Thyroid gland (tissue), 7 donors: ENCODE results near the gene CKS1B.

DNA sequence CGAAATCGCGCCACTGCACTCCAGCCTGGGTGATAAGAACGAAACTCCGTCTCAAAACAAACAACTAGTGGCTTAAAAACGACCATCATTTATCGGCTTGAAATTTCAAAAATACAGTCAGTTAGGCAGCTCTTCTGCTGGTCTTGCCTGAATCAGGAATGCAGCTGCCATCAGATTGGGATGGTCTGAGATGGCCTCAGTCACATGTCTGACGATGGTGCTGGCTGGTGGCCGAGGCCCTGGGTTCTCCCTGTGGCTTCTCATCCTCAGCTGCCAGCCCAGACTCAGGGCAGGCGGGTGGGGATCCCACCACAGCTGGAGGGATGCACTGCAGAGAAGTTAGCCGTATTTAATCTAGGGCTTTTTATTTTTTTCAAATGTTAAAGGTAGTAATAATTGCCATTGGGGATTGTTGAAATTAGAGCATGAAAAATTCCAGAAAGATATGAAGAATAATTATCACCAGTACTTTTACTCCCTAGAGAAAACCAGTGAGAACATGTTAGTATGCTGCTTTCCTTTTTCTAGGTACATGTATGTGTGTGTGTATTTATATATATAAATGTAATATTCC is 31.4 kb downstream of the IL6R start:
- PRO-cap, 2 experiments, result no peak in any of the 2 experiments
- RAMPAGE, long total RNA, 5 experiments, result no peak in any of the 5 experiments

DNA sequence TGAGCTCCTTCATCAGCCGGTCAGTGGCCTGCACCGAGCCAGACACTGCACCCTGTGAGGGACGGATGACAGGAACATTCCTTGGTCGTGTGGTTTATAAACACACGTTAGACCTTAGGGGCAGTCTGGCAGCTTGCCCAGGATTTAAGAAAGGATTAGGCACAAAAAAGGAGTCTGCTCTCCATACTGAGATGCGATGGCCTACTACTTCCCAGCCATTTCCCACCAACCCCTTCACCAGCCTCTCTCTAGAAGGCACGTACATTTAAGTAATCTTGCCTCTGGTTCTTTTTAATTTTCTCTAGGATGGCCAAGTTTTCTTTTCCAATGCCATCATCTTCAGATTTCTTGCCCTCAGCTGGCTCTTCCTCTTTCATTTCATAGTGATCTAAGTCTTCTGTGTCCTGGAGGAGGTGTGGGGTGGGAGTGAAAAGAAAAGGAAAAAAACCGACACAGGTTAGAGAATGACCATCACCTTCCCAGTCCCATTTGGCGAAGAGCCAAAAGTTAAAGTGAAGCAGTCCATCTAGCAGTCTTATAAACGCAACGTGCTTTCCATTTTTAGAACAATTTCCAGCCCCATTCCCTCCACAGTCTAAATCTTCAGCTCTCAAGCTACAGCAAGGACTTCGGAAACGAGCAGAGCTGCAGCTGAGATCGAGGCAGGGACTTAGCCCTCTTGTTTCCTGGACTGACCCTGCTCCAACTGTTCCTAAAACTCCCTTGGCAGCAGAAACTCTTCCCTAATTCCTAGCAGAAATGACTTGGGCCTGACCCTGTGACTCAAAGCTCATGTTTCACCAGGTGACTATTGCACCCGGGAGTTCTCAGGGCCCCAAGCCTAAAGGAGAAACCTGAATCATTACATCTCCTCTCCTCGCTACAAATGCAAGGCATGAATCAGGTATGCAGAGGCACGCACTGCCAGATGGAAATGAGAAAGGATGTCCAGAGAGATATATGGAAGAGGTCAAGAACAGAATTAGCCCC is 5.4 kb downstream of the UBE2Q1 start:
- PRO-cap, 2 experiments, result no peak in any of the 2 experiments
- RAMPAGE, long total RNA, 5 experiments, result no peak in any of the 5 experiments

GRCh38 chr1:154556371-154556914 is 2.0 kb downstream of the UBE2Q1 start:
- PRO-cap, 2 experiments, result peak in 1 of 2 experiments; most common plus-strand start chr1:154556661 (in 1)
- RAMPAGE, long total RNA, 5 experiments, result no peak in any of the 5 experiments

GRCh38 chr1:154583376-154584095 is 16.0 kb downstream of the CHRNB2 start:
- PRO-cap, 2 experiments, result no peak in any of the 2 experiments
- RAMPAGE, long total RNA, 5 experiments, result no peak in any of the 5 experiments

DNA sequence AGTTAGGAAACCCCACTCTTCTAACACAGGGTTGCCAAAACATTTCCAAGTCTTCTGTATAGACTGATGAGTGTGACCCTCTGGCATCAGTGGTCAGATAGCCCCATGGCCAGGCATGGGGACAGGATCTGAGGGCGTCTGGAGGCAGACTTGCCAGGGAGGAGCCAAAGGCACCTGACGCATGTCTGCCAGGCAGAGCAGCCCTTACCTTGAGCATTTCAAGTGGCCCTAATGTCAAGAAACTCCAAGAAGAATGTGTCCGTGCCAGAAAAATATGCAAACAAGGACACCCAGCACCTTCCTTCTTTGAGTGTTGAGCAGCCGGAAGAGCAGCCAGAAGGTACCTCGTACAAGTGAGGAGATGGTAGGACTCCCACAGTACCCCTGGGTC is 34.2 kb downstream of the KCNN3 start:
- PRO-cap, 2 experiments, result no peak in any of the 2 experiments
- RAMPAGE, long total RNA, 5 experiments, result no peak in any of the 5 experiments

GRCh38 chr1:154943841-154945141 is 7.8 kb upstream of the PMVK start:
- PRO-cap, 2 experiments, result no peak in any of the 2 experiments
- RAMPAGE, long total RNA, 5 experiments, result no peak in any of the 5 experiments

- PRO-cap, 2 experiments, result no peak in any of the 2 experiments
- RAMPAGE, long total RNA, 5 experiments, result no peak in any of the 5 experiments
Observed at GRCh38 chr1:154960579-154961179, 903 bp downstream of the PYGO2 start.

GRCh38 chr1:154961180-154961614 is 385 bp downstream of the PYGO2 start:
- PRO-cap, 2 experiments, result peak in 1 of 2 experiments; most common plus-strand start chr1:154961566 (in 1); most common minus-strand start chr1:154961485 (in 1)
- RAMPAGE, long total RNA, 5 experiments, result start-site peak on the plus strand in 3 of 5 experiments, at chr1:154961529-154961568 at its widest, 7 to 38 reads per replicate; start-site peak on the minus strand in 1 of 5 experiments, at chr1:154961378-154961760 at its widest, 102 reads per replicate

GRCh38 chr1:154974597-154975382 is at the start of gene CKS1B:
Gene CKS1B (plus strand): TSS chr1:154974681.
- PRO-cap, 2 experiments, result peak in 2 of 2 experiments; most common plus-strand start chr1:154974681 (in 2); most common minus-strand start chr1:154974927 (in 2)
- RAMPAGE, long total RNA, 5 experiments, result start-site peak on the plus strand in 5 of 5 experiments, at chr1:154974675-154974717 at its widest, 13 to 1,096 reads per replicate

- PRO-cap, 2 experiments, result no peak in any of the 2 experiments
- RAMPAGE, long total RNA, 5 experiments, result no peak in any of the 5 experiments
Observed at GRCh38 chr1:154999585-155000434, 2.8 kb upstream of the ZBTB7B start.

DNA sequence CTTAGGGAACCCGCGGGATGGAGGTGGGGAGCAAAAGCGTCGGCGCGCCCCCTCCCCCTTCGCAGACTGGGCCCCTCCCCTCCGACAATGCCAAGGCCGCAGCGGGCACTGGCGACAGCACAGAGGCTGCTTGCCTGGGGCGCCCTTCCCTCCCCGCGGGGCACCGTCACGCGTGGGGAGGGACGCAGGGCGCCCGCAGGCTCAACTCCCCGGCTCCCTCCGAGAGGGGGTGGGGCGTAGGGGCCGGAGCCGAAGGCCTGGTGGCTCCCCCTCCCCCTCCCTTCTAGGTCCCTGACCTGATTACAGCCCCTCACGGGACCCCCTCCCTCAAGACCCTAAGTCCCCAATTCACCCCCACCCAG is 990 bp upstream of the ZBTB7B start:
- PRO-cap, 2 experiments, result peak in 2 of 2 experiments; most common plus-strand start position 93 of the sequence (in 1); most common minus-strand start position 68 of the sequence (in 2)
- RAMPAGE, long total RNA, 5 experiments, result no peak in any of the 5 experiments

DNA sequence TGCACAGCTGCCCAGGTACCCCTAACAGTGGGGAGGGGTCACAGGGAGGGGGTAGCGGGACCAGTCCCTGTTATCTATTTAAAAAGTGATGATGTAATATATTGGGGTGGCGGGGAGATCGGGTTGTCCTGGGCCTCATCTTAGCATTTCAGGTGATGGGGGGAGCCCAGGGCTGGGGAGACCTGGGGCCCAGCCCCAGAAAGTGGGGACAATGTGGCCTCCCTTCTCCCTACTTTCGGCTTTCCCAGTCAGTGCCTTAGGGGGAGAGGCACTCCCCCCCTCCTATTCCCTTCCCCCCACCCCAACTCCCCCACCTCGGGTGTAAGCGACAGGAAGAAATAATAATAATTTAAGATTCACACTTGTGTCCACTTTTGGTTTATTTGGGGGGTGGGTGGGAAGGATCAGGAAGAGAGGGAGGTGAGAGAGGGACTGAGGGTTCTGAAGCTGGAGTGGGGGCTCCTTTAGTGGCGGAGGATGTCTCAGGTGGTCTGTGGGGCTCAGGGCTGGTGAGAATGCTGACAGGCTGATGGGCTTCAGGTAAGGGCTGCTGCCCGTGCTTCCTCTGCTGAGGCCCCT is 15.3 kb downstream of the DCST2 start:
- PRO-cap, 2 experiments, result no peak in any of the 2 experiments
- RAMPAGE, long total RNA, 5 experiments, result no peak in any of the 5 experiments

DNA sequence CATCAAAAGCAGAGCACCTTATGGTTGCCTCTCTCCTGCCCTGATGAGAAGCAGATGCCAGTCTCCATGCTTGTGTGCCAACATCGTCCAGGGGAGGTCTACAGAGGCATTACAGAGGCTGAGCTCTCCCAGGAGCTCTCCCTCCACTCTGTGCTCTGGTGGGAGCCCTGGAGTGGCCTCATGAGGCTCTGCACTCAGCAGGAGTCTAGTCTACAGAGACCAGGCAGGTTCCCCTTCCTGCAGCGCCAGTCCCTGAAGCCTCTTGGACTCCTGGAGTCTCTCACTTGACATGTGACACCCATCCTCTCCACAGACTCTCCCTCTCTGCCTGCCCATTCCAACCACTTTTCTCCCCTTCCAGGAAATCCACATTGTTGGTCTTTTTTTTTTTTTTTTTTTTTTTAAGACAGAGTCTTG is 3.4 kb downstream of the DCST1 start:
- PRO-cap, 2 experiments, result no peak in any of the 2 experiments
- RAMPAGE, long total RNA, 5 experiments, result no peak in any of the 5 experiments

GRCh38 chr1:155092186-155092490 is 13.5 kb downstream of the EFNA3 start:
- PRO-cap, 2 experiments, result no peak in any of the 2 experiments
- RAMPAGE, long total RNA, 5 experiments, result no peak in any of the 5 experiments

GRCh38 chr1:155107300-155108298 is 20.1 kb upstream of the EFNA1 start:
- PRO-cap, 2 experiments, result no peak in any of the 2 experiments
- RAMPAGE, long total RNA, 5 experiments, result no peak in any of the 5 experiments

DNA sequence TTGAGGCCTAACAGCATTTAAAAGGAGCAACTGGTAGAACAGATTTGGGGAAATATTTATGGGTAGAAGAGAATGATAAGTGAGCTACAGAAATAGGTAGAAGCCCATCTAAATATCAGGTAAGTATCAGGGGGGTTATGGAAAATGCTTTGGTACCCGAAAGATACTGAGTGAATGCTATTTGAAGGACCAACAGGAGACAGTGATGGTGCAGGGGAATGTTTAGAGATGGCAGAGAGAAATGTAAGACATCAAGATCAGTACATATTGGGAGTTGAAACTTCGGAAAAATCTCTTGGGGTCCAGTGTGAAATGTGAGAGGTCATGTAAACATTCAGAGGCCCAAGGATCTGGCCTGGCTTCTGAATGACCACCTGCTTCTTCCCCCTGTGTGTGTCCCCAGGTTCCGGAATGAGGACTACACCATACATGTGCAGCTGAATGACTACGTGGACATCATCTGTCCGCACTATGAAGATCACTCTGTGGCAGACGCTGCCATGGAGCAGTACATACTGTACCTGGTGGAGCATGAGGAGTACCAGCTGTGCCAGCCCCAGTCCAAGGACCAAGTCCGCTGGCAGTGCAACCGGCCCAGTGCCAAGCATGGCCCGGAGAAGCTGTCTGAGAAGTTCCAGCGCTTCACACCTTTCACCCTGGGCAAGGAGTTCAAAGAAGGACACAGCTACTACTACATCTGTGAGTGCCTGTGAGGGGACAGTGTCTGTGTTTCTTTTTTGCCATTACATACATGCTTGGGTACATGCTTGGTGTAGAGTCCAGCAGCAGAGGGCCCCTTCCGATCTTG is 3.5 kb downstream of the EFNA1 start:
- PRO-cap, 2 experiments, result peak in 1 of 2 experiments; most common minus-strand start position 485 of the sequence (in 1)
- RAMPAGE, long total RNA, 5 experiments, result no peak in any of the 5 experiments

GRCh38 chr1:155146313-155146512 is 5.9 kb upstream of the DPM3 start:
- PRO-cap, 2 experiments, result no peak in any of the 2 experiments
- RAMPAGE, long total RNA, 5 experiments, result no peak in any of the 5 experiments

- PRO-cap, 2 experiments, result no peak in any of the 2 experiments
- RAMPAGE, long total RNA, 5 experiments, result no peak in any of the 5 experiments
Observed at GRCh38 chr1:155165869-155167230, 6.8 kb downstream of the KRTCAP2 start.

DNA sequence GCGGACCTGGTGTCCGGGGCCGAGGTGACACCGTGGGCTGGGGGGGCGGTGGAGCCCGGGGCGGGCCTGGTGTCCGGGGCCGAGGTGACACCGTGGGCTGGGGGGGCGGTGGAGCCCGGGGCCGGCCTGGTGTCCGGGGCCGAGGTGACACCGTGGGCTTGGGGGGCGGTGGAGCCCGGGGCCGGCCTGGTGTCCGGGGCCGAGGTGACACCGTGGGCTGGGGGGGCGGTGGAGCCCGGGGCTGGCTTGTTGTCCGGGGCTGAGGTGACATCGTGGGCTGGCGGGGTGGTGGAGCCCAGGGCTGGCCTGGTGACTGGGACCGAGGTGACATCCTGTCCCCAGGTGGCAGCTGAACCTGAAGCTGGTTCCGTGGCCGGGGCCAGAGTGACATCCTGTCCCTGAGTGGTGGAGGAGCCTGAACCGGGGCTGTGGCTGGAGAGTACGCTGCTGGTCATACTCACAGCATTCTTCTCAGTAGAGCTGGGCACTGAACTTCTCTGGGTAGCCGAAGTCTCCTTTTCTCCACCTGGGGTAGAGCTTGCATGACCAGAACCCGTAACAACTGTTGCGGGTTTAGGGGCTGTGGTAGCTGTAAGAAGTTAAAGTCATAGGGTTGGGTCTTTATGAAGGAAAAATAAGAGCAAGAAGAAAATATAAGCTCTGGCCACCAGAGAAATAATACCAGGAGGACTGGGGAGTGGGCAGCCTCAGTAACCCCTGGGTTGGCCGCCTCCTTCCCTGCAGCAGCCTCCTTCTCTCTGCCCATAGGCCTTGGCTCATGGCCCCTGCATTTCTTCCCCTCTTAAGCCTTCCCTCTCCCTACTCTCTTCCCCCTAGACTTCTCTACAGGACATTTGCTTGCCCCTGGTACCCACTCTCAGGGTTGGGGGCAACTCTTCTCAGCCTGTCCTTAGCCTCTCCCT is 15.7 kb downstream of the THBS3 start:
- PRO-cap, 2 experiments, result no peak in any of the 2 experiments
- RAMPAGE, long total RNA, 5 experiments, result no peak in any of the 5 experiments

DNA sequence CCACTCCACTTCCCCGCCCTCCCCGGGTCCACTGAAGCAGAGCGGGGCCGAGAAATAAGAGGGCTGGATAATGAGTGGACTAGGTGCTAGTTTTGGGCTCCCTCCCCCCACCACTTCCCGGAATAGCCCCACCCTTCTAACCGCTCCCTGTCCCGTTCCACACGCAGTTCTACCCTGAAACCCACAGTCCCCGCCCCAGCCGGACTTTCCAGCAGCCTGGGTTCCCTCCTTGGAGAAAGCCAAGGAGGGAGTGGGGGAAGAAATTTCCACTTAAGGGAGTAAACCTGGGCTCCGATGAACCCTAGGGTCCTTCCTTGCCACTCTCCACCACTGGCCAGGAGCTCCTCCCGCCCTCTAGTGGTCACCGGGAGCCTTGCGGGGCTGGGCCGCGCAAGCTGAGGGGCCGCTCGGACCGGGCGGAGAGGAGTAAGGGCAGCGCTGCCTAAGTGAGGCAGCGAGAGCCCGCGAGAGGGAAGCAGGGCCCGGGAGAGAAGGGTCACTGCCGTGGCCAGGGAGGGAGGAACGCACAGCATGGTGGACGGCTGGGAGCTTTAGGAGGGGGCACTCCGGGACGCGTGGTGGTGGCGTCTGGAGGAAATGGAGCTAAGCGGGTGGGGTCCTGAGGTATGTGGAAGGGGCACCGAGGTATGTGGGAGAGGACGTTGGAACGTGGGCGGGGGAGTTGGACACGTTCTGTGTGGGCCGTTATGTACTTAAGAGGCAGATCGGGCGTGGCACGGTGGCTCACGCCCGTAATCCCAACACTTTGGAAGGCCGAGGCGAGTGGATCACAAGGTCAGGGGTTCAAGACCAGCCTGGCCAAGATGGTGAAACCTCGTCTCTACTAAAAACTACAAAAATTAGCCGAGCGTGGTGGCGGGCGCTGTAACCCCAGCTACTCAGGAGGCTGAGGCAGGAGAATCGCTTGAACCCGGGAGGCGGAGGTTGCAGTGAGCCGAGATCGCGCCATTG is 14.1 kb downstream of the THBS3 start:
- PRO-cap, 2 experiments, result peak in 2 of 2 experiments; most common plus-strand start position 166 of the sequence (in 1); most common minus-strand start position 332 of the sequence (in 2)
- RAMPAGE, long total RNA, 5 experiments, result start-site peak on the plus strand in 1 of 5 experiments, centred at position 407 of the sequence, 8 reads per replicate